BJ (cell line): ENCODE results near the genes EXOC3L1, E2F4, FHOD1, HSD11B2 and ATP6V0D1.

DNA sequence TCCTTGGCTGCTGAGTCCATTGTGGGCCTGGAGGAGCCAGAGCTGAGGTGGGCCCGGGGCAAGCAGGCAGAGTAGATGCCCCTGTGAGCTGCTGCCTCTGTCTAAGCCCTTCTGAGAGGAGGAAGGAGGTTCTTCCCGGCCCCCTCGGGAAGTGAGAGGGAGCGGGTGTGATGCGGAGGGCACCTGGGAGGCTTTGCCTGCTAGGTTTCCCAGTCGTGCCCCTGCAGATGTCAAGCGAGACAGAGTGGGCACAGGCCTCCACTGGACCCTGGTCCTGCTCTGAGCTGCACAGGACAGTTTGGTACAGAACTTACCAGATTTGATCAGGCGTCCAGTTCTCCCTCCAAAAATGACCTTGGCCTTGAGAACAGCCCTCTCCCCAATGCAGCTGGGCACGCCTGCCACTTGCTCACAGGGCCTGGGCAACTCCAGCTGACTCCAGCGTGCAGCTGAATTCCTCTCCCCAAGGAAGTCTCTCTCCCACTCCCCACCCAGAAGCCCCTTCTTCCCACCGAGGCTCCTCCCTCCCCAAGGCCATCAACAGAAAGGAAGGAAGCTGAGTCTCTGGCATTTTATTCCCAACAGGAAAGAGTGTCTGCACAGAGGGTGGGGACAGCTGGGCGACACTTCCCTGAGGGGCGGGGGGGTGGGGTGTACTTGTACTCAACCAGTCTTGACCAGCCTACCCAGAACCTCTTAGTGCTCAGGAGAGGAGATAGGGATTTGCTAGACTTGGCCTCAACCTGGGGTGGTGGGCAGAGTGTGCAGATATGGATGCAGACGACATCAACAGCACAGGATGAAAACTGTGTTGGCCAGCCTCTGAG is at the start of gene EXOC3L1:
Gene EXOC3L1, minus strand, starts transcription at position 480 of the 827 bp plus-strand sequence.
- CAGE, long polyA plus RNA, result no peak
- RRBS, result 32% methylated on average over 2 of the region's 14 CpGs

DNA sequence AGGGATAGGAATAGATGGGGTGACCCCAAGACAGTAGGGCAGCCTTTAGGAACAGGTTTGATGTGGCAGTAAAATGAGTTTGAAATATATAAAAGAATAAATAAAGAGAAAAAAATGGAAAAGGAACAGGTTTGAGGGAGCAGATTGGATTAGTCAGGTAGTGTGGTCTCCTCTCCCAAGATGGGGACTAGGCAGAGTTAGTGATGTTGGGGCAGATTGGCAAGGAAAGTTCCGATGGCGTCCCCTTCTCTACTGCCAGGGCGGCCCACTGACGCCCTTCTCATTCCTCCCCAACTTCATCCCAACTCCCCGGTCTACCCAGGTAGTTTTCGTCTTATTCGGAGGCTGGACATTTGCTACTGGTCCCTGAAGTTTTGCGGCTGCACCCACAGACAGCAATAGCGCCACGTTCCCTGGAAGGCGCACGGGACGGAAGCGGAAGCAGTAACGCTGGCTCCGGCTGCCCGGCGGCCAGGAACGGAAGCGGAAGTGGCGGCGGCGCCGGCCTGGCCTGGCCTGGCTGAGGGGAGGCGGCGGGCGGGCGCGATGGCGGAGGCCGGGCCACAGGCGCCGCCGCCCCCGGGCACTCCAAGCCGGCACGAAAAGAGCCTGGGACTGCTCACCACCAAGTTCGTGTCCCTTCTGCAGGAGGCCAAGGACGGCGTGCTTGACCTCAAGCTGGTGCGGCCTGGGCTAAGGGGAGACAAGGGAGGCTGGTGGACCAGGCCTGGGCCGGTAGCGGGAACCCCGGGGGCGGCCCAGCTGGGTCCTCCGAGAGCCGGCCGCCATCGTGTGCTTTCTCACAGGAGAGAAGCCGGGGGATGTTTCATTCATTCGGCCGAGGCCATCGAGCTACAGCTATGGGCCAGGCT is at the start of gene E2F4:
Gene E2F4, plus strand, starts transcription at position 474 of the 872 bp plus-strand sequence.
- CAGE, long polyA plus RNA, result start-site peak on the plus strand centred at position 522 of the sequence, 39 bp wide, 376 and 170 reads in 2 replicates
- RRBS, result 1% methylated on average over 15 of the region's 53 CpGs

DNA sequence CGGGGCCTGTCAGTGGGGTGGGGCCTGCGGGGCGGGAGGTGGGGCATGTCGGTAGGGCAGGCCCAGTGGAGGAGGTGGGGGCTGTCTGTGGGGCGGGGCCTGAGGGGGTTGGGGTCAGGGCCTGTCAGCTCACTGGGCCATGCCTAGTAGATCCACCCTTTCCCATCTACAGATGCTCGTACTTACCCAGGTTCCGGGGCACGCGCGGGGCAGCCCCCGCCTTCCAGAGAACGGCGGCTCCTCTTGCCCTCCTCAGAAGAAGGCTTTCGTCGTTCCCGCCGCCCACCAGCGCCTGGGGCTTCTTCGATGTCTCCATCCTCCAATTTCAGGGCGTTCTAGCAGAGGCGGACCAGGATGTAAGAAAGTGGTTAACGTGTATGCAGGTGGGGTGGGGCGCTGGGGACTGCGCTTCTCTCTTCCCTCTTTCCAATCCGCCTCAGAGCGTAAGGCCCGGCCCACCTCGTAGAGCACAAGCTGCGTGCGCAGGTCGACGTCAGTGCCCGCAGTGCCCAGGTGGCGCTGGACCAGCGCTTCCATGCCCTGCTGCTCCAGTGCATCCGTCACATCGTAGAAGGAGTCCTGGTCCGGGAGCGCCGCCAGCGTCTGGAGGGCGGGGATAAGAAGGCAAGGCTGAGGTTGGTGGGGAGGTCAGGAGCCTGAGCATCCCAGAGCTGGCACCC is 10.0 kb downstream of the TMEM208 start:
- CAGE, long polyA plus RNA, result no peak
- RRBS, result no CpG with 5 or more reads among the region's 42 CpGs

GRCh38 chr16:67240861-67241957 is 6.1 kb downstream of the FHOD1 start:
- CAGE, long polyA plus RNA, result no peak
- RRBS, result no CpG with 5 or more reads among the region's 10 CpGs

GRCh38 chr16:67247095-67248019 is at the start of gene FHOD1:
FHOD1 (minus strand) TSS chr16:67247481.
- CAGE, long polyA plus RNA, result no peak
- RRBS, result 1% methylated on average over 39 of the region's 67 CpGs

- CAGE, long polyA plus RNA, result no peak
- RRBS, result no CpG with 5 or more reads among the region's 8 CpGs
Observed at GRCh38 chr16:67311568-67312355, 14.8 kb downstream of the KCTD19 start.

DNA sequence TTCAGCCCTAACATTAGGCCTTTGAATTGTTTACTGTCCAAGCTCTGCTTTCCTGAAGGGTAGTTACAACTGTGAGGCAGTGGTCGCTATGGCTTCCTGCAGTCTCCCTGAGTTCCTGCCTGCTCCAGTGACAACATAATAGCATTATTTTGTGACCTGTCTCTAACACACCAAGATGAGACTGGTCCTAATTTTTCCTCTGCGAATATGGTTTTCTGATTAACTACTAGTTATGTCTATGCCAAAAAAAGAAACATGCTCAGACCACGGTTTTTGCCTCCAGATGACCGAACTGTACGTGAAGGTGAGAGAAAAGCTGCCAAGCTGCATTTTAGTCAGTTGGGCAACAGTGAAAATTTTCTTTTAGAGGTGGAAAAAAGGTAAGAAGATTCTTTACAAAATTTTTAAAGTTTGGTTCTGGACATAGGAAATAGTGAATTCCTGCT is 20.6 kb downstream of the LRRC36 start:
- CAGE, long polyA plus RNA, result no peak
- RRBS, result no CpG with 5 or more reads among the region's 5 CpGs

GRCh38 chr16:67426977-67427334 is 4.0 kb upstream of the HSD11B2 start:
- CAGE, long polyA plus RNA, result no peak
- RRBS, result no CpG with 5 or more reads among the region's 7 CpGs

GRCh38 chr16:67431047-67431877 is at the start of gene HSD11B2:
HSD11B2 (plus strand) TSS chr16:67431121.
- CAGE, long polyA plus RNA, result no peak
- RRBS, result 2% methylated on average over 25 of the region's 83 CpGs

GRCh38 chr16:67445961-67446488 is 15.1 kb downstream of the HSD11B2 start:
- CAGE, long polyA plus RNA, result no peak
- RRBS, result no CpG with 5 or more reads among the region's 5 CpGs

DNA sequence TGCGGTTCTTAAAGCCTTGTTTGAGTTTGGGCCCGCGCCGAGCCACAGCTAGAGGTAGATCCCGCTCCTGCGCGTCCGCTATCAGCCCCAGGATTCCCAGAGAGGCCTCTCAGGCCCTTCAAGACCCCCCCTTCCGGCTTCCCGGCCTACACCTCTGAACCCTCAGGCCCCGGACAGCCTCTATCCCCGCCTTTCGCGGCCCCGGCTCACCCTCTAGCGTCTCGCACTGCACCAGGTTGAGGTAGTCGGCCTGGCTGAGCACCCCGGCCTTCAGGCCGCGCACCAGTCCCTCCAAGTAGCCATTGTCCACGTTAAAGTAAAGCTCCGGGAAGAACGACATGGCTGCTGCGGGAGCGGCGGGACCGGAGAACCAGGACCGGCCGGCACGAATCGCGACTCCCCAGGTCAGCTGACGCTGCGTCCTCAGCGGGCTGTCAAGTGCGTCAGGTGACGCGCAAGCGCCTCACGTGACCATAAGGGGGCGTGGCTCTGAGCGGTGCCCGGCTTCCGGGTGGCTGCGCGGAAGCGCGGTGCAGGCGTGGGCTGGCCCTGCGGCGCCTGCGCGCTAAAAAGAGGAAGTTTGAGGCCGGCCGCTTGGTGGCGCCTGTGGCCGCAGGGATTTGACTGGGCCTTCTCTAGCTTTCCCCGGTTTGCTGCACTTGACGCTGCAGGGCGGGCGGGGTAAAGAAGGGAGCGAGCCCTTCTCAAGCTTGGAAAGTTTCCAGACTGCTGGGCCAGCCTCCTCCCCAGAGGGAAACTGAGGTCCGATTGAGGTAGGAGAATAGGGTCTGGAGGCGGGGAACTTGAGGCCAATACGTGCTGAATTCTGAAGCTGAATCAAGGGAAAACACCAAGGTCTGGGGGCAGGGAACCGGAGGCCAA is at the start of gene ATP6V0D1:
Gene ATP6V0D1, minus strand, starts transcription at position 411 of the 882 bp plus-strand sequence.
- CAGE, long polyA plus RNA, result start-site peak on the minus strand centred at position 397 of the sequence, 66 bp wide, 1,693 and 1,031 reads in 2 replicates
- RRBS, result 1% methylated on average over 23 of the region's 67 CpGs

DNA sequence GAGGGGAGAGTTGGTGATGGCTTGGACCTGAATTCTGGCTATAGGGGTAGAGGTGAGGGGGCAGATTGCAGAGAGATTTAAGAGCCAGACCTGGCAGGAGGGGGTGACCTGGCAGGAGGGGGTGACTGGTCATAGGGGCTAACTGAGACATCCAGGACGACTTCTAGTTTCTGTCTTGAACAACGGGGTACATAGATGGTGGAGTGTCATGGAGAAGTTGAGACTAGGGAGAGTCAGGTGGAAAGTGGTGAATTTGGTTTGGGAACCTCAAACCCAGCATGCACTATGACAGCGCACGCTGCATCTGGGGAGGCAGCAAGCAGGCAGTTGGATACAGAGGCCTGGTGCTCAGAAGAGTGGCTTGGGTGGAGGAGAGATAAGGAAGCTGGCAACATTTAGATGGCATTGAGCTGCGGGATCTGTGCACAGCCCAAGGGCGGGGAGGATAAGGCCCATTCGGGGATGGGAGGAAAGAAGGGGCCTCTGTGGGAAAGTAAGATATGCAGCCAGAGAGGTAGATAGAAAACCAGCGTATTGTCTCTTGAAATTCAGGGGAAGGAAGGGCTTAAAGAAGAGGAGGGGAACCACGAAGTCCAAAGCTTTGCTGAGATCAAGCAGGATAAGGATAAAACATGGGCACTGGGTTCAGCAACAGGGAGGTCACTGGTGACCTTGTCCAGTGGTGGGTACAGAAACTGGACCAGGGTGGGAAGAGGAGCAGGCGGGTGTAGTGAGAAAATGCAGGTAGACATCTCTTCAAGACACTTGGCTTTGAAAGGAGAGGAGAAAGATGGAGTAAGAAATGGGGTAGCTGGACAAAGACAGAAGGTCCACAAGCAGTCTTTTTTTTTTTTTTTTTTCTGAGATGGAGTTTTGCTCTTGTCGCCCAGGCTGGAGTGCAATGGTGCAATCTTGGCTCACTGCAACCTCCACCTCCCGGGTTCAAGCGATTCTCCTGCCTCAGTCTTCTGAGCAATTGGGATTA is 4.6 kb downstream of the RIPOR1 start:
- CAGE, long polyA plus RNA, result no peak
- RRBS, result no CpG with 5 or more reads among the region's 13 CpGs

DNA sequence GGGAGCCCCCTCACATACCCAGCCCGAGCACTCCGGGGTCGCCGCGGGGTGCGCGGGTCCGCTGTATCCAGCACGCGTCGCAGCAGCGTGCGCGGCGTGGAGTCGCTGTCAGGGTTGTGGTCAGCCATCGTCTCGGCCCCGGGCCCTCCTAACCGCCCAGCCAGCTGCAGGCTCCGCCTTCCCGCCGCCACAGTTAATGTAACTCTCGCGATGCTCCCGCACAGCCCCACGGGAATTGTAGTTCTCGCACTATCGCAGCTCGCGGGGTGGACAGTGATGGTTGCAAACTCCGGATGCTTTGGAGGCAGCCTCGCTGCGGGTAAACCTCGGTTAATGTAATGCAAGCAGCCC is 8.4 kb upstream of the THAP11 start:
- CAGE, long polyA plus RNA, result no peak
- RRBS, result under 1% methylated on average over 11 of the region's 35 CpGs

DNA sequence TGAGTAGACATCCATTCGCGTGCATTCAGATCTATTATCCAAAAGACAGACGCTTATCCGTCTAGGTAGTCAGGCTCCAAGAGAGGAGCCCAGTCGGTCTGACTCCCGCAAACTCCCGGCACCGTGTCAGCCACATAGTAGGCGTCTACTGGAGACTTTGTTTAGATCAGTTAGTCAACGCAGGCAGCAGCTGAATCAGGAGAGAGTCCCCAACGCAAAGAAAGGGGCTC is 631 bp upstream of the THAP11 start:
- CAGE, long polyA plus RNA, result no peak
- RRBS, result no CpG with 5 or more reads among the region's 11 CpGs

DNA sequence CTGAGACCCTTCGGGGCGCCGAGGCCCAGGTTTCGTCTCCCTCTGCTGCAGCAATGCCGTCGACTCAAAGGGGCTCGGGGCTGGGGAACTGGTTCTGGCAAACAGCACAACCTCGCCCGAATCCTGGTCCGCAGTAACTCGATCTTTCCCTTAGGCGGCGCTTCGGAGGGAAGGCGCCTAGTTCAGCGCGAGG is 420 bp upstream of the THAP11 start:
- CAGE, long polyA plus RNA, result no peak
- RRBS, result no CpG with 5 or more reads among the region's 17 CpGs

DNA sequence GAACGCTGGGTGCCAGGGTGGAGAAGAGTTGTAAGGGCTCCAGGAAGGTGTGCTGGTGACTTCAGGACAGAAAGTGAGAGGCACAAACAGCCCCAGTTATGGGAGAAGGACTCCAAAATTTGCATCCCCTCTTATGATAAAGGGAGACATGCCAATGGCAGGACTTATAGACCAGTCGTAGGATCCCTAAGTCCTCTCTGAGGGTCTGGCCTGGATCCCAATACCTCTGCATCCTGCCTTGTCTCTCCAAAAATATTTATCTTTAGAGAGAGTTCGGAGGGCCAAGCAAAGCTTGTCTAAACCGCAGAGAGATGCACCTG is 334 bp downstream of the NRN1L start:
- CAGE, long polyA plus RNA, result no peak
- RRBS, result no CpG with 5 or more reads among the region's 4 CpGs

GRCh38 chr16:67908480-67909000 is 15.5 kb downstream of the PSKH1 start:
- CAGE, long polyA plus RNA, result no peak
- RRBS, result no CpG with 5 or more reads among the region's 12 CpGs

DNA sequence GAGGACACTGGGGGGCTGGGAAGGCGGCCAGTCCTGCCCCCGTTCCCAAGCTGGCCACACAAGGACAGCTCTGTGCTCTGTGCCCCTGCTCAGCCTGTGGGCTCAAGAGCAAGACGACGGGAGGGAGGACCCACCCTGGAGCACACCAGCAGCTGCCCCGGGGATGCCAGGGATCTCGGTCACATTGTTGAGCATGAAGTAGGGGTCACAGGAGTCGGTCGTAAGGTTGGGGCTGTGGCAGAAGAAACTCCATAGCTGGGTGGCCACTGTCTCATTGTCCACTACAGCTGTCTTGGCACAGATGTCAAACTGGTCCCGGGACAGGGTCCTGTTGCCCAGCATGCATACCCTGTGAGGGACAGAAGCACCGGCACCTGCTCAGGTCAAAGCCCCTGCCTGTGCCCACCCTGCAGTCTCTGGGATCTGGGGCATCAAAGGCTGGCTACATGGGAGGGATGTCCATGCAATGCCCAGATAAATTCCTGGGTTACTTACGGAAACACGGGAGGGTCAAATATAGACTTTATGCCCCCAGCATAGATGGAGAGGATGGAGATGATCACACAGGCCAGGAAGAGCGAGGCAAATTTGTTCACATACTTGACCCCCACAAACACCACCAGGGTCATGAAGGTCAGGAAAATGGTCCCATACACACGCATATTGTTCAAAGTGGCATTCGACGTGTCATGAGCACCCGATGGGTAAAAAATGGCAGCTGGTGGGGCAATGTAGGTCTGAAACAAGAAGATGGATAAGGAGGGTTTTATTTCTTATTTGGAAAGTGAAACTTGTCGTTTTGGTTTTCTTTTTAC is 8.0 kb upstream of the LCAT start:
- CAGE, long polyA plus RNA, result no peak
- RRBS, result 83% methylated on average over 2 of the region's 18 CpGs

GRCh38 chr16:68031877-68032538 is 8.9 kb downstream of the DUS2 start:
- CAGE, long polyA plus RNA, result no peak
- RRBS, result no CpG with 5 or more reads among the region's 3 CpGs

GRCh38 chr16:68074597-68075480 is 10.3 kb upstream of the NFATC3 start:
- CAGE, long polyA plus RNA, result no peak
- RRBS, result no CpG with 5 or more reads among the region's 8 CpGs